ENCODE measurements around a stretch of chr1.

DNA sequence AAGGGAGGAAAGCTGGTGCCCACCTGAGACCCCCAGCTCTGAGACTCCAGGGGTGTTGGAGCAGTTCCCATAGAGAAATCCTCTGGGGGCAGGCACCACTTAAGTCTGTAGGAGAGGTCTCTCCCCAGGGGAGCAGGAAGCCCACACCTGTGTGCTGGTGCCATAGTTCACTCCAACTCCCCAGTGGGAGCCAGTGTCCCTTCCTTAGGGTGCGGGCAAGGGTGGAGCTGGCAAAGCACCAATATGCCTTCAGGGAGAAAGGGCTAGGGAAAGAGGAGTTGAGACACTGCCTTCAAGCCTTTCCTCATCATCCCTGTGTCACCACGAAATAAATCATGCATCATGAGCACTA is 6.9 kb upstream of the TIE1 start:
- PRO-cap: no peak

- PRO-cap: no peak
These were observed 12.9 kb downstream of the TIE1 start for GRCh38 chr1:43313660-43314123.

GRCh38 chr1:43348869-43349819 is 9.6 kb upstream of the CDC20 start:
- PRO-cap: bidirectional peak, plus-strand start at chr1:43349237, minus-strand start at chr1:43349028; bidirectional peak, plus-strand start at chr1:43349645, minus-strand start at chr1:43349495

DNA sequence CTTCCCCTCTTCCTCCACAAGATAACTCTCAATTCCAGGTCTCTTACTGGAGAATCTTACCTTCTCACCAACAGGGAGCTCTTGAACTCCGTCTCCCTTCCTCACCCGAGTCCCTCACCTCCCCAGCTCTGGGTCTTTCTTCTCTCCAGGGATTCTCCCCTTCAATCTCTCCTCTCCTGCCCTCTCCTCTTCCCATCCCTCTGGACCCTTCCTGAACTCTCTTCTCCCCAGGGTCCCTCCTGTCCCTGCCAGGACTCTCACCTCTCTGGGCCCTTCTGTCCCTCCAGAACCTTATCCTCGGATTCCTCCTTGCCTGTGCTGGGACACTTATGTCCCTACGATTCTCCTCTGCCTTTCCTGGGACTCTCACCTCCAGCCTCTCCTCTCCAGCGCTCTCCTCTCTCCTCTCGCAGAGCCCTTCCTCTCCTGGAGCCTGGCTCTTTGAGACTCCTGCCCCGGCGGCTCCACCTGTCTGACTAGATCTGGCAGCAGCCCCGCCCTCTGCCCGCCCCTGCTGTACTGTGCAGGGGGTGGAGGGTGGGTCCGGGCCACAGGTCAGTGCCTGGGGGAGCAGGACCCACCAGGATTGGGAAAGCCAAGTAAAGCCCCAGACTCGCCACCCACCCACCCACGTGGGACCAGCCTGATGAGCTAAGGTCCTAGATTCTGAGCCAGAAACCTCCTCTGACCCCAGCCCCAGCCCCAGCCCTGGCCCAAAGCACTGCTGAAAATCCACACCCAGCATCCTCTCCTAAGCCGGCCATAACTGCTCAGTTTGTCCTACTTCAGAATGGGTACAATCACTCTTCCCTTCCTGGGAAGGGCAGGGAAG is 1.7 kb downstream of the ELOVL1 start:
- PRO-cap: no peak

GRCh38 chr1:43448095-43448783 is 5.5 kb downstream of the HYI start:
- PRO-cap: no peak

DNA sequence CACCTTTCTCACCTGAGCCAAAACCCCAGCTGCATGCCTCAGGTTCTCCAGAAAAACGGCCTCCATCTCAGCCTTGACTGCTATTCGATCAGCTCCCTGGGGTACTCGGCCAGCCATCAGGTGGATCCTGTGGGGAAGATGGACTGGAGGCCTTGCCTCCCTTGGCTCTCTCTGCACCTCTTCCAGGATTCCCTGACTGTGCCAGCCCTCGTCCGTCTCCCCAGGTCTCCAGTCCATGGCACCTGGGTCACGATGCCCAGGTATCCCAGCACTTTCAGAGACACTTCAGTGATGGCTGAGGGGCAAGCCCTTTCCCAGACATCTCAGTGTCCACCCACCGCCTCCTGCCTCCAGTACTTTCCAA is 1.6 kb downstream of the HYI start:
- PRO-cap: no peak

DNA sequence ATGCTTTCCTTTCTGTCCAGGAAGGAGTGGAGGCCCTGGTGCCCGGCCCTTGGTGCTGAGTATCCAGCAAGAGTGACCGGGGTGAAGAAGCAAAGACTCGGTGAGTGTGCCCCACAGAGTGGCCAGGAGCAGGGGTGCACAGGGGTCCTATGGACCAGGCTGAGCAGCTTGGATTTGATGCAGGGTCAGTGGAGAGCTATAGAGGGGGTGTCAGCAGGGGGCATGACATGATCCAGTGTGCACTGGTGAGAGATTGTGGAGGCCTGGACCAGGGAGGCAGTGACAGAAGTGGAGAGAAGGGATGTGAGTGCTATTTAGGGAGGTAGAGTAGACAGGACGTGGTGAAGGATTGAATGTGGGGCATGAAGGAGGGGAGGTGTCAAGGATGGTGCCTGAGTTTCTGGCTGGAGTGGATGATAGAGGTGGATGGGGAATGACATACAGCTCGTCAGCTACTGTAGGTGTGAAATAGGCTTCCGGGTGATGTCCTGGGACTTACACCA is 7.5 kb downstream of the PTPRF start:
- PRO-cap: no peak

DNA sequence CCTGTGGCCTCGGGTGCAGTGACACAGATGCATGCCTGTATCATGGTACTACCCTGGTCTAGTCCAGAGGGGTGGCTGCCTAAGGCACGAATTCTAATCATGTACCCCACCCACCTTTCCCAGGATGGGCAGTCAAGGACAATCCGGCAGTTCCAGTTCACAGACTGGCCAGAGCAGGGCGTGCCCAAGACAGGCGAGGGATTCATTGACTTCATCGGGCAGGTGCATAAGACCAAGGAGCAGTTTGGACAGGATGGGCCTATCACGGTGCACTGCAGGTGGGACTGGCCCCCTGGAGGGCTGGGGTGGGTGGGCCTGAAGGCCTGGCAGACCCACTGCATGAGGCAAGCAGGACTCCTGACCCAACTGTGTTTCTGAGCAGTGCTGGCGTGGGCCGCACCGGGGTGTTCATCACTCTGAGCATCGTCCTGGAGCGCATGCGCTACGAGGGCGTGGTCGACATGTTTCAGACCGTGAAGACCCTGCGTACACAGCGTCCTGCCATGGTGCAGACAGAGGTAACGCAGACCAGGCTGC is 29.2 kb upstream of the KDM4A start:
- PRO-cap: no peak

GRCh38 chr1:43765936-43766864 is 58.9 kb downstream of the ST3GAL3 start:
- PRO-cap: no peak

DNA sequence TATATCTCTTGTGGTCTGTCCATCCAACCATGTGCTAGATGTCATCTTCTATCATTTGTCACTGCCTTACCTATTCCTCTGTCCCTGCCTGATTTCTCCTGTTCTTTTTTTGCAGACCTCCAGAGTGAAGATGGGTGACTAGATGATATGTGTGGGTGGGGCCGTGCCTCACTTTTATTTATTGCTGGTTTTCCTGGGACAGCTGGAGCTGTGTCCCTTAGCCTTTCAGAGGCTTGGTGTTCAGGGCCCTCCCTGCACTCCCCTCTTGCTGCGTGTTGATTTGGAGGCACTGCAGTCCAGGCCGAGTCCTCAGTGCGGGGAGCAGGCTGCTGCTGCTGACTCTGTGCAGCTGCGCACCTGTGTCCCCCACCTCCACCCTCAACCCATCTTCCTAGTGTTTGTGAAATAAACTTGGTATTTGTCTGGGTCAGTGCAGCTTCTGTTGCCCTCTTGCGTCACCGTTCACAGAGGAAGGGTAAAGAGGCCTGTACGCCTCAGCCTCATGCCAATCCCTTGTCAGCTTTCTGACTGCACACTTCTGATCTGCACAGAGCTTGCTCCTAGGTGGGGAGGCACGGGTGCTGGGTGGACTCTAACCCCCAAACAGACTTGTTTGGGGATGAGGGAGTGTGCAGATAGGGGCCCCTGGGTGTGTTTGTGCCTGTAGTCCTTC is 1.0 kb upstream of the B4GALT2 start:
- PRO-cap: no peak

- PRO-cap: no peak
These were observed 1.1 kb downstream of the CCDC24 start for GRCh38 chr1:43992354-43992960.

GRCh38 chr1:44032021-44032446 is 772 bp upstream of the SLC6A9 start:
- PRO-cap: no peak

GRCh38 chr1:44222621-44223534 is 9.6 kb downstream of the DMAP1 start:
- PRO-cap: no peak

DNA sequence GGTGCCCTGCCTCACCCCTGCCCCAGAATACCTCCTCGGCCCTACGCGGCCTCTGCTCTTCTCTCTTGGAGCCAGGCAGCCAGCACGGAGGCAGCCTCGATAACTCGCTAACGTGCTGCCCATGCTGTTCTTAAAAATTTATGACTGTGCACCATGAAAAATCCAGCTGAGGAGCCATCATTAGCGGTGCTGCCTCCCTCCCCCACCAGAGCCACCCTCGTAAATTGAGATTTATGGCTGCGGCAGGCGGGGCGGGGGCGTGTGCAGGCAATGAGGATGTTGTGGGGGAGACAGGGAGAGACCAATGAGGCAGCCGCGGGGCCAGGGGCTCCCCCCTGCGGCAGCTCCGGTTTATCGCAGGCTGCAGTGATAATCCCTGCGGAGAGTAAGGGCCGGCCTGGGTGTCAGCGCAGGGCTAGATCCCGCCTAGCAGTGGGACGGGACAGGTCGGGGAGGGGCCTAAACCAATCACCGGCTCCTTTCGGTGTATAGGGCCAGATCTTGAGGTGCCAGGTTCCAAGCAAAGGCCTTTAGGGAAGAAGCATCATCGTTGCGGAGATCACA is 24.8 kb downstream of the DMAP1 start:
- PRO-cap: no peak

DNA sequence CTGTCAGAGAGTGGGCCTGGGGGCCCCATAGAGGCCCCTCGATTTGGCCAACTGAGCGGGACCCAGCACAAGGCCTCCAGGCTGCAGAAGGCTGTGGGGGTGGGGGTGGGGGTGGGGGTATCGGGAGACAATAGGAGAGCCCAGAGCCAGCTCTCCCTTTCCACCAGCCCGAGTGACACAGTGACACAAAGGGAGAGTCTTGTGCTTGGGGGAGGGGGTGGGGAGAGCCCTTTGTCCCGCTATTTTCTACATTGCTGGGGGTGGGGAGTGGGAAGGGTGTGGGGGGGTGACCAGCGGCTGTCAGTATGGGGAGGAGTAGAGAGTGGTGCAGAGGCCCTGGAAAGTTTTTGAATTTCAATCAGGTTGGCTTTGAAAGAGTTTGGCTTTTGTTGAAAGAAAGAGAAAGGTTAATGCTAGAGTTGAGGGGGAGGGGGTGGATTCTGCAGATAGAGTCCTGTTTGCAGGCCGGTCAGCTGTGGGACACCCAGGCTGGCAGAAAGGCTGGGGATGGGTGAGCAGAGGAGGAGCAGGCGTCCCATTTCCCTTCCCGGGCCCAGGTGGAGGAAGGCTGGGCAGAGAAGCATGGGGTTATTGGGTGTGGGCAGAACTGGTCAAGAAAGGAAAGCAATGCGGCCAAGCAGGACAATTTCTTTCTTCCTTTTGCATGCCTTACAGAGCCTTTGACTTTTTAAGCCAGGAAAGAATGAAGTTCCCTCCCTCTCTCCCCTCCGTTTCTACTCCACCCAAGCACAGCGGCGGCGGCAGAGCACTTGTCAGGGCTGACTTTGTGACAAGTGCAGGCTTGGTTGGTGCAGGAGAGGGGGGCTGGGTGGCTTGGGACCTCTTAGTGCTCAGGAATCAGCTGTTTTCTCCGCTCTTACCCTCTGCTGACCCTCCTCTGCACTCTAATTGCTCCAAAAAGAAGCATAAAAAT is 96.2 kb downstream of the RNF220 start:
- PRO-cap: no peak

- PRO-cap: no peak
These were observed 131.7 kb downstream of the TMEM53 start for GRCh38 chr1:44542652-44542882.

DNA sequence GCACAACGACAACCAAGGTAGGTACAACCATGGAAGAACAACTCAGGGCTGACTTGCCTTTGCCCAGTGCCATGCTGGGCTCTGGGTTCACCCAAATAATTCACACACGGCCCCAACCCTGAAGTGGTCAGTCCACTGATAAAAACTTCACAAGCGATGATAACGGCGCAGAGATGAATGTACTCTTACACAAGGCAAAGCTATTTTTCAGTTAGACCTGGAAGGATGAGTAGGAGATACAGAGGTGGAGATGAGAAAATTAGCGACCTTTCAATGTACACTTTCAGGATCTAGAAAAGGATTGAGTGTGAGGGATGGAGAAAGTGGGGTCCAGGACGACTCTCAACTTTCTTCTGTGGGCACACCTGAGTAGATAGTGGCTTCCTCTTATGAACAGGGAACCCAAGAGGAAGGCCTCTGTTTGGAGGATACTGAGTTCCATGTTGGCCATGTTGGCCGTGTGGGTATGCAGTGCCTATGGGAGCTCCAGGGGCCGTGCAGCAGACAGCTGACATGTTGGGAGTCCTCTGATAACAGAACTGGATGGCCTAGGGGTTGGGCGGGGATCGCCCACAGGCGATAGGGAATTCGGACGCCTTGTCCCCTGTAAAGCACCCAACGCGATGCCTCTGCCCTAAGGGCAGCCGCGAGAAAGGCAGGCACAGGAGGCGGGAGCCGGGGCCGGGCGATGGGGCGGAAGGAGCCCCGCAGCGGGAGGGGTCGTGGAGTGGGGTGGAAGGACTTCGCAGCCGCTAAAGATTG is 43.0 kb downstream of the TMEM53 start:
- PRO-cap: no peak

GRCh38 chr1:44650210-44651750 is 23.5 kb downstream of the TMEM53 start:
- PRO-cap: no peak

- PRO-cap: no peak
These were observed 2.2 kb downstream of the ARMH1 start for GRCh38 chr1:44676365-44677474.

GRCh38 chr1:44799633-44800243 is 439 bp upstream of the PLK3 start:
- PRO-cap: bidirectional peak, plus-strand start at chr1:44800377, minus-strand start at chr1:44800166